ENCODE measurements around a stretch of chr6.

DNA sequence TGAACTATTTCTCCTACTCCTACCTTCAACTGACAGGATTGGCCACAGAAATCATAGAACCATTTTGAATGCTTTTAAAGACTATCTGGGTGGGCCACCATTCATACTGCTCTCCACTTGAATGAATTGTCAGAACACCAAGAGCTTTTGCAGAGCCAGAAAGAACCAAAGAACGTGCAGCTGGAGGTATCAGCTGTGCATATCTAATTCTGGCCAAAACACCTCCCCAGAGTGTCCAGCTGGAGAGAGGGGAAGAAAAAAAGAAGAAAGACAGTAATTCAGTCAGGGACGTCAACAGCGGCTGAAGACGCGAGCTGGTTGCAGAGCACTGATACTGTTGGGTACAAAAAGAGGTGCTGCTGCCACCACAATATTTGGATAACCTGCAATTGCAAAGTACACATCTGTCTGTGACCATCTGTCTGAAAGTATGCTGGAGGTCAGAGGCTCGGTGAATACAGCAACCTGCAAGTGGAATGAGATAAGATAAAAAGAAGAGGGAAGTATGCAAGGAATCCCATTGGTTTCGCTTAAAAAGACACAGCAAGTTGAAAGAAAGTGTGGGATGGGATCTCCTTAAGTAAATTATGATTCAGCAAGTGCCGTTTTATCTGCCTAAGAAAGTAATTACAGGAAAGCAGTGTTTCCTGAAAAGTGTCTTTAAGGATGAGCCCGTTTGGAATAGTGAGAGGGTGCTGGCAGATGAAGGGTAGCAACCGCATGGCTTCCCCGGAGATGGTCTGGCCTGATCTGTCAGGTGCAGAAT lies 190.0 kb upstream of the PRDM1 start:
- RRBS: no CpG with 5 or more reads among the region's 11 CpGs

- RRBS: no CpG with 5 or more reads among the region's 10 CpGs
These were observed 186.1 kb upstream of the PRDM1 start for GRCh38 chr6:105899973-105900565.

DNA sequence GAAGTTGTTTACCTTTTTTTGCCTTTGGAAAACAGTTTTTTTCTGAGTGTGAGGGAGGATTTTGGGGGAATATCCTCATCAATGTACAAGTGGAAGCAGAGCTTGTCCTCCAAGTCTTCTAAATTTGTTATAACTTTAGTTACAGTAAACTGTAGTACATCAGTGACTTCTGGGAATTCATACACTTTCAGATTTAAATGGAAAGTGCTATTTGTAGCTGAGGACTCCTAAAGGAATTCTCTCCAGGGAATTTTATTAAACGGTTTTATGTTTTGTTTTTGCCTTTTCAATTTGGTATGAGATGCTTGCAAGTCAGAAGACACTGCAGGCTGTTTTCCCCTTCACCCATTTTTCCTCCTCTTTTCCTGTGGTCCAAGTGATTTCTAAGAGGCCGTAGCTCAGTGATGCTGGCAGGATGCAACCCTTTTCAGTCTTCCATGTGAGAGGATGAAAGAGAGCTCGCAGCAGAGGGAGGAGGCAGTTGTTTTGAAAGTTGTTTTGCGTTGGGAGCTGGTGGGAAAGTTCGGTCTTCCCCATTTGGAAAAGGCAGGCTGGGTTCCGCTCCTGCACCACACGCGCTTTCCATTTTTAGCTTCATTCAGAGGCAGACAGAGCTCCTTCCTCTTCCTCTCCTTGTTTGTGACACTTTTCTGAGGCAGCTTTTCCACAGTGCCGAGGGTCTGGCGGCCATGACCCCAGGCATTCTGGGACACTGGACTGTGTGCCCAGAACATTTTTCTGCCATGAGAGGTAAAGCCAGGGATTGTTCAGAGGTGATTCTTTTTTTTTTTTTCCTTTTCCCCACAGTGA lies 1.2 kb downstream of the PRDM1 start:
- RRBS: no CpG with 5 or more reads among the region's 10 CpGs

- RRBS: no CpG with 5 or more reads among the region's 8 CpGs
These were observed 3.8 kb downstream of the PRDM1 start for GRCh38 chr6:106089641-106090591.

GRCh38 chr6:106100822-106101221 lies 14.7 kb downstream of the PRDM1 start:
- RRBS: no CpG with 5 or more reads among the region's 7 CpGs

DNA sequence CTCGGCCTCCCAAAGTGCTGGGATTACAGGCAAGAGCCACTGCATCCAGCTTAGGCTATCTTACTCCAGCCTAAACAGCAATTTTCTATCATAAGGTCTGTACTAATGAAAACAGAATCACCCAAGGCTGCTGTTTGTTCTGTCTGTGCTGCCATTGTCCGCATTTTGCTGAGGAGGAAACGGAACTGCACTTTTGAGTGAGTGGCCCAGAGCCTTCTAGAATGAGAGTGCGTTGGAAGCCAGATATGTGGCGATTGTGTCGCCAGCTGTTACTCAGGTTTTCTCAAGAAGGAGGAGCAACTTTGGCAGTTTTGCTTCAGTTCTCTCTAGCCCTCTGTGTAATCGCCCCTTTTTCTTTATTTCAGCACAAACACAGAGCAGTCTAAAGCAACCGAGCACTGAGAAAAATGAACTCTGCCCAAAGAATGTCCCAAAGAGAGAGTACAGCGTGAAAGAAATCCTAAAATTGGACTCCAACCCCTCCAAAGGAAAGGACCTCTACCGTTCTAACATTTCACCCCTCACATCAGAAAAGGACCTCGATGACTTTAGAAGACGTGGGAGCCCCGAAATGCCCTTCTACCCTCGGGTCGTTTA lies 18.4 kb downstream of the PRDM1 start:
- RRBS: no CpG with 5 or more reads among the region's 15 CpGs

DNA sequence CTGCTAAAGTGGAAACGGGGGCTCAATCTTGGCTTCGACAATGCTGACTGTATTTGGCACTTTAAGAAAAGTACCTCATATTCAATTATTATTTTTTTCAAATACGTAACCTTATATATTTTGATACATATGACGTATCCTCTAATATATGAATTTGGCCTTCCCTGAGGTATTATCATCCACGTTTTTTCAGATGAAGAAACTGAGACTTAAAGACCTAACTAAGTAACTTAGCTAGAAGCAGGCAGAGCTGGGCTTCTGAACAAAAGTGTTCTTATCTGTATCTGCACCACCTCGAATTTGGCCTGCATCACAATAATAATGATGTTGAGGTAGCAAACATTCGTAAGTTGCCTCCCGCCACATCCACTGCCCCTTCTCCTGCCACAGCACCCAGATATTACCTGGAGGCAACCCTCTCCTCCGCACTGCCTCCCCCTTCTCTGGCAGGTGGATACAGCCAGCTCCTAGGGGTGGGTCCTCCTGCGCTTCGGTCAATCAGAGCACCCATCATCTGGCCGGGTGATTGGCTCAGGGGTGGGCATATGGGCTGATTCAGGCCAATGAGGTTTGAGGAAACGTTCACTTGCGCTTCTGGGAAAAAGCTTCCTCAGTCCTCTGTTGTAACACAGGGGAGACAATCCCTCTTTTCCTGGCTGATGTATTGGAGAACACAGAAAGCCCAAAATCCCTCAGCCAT lies 81.8 kb downstream of the PRDM1 start:
- RRBS: no CpG with 5 or more reads among the region's 14 CpGs

- RRBS: no CpG with 5 or more reads among the region's 4 CpGs
These were observed 109.0 kb downstream of the PRDM1 start for GRCh38 chr6:106195057-106195608.

DNA sequence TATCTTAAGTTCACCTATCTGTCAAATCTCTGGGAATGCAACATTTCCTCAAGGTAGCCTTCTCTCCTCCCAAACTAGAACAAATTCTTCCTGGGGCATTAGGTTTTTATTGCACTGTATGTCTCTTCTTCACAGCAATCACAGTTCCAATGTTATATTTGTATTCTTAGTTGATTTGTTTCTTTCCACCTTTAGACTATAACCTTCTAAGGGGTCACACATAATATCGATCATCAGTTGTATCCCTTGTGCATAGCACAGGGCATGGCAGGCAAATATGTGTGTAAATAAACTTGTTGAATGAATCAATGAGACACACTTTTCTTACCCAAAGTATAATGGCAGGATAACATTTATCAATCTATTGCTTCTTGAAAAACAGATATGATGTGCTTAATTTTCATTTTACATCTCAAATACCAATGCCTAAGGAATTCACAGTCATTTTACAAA lies 81.0 kb downstream of the ATG5 start:
- RRBS: no CpG with 5 or more reads among the region's 1 CpG

- RRBS: 29% methylated on average over 5 of the region's 27 CpGs
These were observed 117.3 kb downstream of the RTN4IP1 start for GRCh38 chr6:106512040-106512383.

DNA sequence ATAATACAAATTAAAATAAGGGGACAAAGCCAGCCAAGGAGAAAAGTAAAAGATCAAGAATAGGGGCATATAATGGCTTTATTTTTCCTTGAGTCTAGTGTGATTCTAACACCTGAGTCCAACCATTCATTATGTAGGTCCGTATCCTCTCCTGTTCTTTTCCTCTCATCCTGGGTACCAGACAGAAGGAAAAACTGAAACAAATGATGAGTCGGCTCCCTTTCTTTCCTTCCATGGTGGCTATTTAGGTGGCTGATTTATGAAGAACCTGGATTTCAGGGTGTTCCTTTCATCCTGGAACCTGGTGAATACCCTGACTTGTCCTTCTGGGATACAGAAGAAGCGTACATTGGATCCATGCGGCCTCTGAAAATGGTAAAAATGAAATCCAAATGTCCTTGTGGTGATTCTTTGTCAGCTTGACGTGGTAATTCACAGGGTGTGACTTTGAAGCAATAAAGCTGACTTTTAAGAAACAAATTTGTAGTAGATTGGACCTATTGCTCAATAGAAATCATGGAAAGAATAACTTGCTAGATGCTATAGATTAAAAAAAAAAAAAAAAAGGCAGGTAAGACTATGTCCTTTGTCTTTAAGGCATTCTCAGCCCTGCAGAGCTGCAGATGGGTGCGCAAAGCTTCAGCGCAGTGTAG lies 90.0 kb downstream of the RTN4IP1 start:
- RRBS: no CpG with 5 or more reads among the region's 7 CpGs

DNA sequence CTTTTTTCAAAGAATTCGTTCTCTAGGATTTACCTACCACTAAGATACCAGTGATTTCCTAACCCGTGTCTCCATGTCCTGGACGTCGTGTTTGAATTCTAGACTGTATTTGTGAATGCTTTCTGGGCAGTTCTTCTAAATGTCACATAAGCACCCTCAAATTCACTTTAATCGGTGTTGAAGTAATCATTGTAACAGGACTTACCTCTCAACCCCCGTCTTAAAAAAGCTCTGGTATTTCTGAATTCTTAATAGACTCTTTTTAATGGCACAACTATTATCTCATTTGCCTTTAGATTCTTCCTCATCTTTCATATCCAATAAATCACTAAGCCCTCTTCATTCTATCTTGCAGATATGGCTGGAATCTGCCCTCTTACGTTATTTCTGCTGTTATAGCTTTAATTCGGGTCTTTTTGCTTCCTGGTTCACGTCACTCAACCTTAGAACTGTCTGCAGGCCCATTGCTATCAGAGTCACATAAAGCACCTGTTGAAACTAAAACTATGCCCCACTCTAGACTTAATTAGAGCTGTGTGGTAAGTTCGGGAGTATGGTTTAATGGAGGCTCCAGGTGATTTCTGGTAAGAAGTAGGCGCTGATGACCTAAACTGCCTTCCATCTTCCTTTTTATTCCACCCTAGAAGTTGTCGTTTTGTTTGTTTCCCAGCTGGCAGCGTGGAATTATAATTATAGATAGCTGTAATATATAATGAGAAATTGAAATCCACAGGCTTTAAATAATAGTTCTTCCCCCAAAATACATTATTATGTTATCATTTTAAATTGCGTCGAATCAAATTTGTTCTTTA lies 950 bp downstream of the QRSL1 start:
- RRBS: no CpG with 5 or more reads among the region's 15 CpGs

DNA sequence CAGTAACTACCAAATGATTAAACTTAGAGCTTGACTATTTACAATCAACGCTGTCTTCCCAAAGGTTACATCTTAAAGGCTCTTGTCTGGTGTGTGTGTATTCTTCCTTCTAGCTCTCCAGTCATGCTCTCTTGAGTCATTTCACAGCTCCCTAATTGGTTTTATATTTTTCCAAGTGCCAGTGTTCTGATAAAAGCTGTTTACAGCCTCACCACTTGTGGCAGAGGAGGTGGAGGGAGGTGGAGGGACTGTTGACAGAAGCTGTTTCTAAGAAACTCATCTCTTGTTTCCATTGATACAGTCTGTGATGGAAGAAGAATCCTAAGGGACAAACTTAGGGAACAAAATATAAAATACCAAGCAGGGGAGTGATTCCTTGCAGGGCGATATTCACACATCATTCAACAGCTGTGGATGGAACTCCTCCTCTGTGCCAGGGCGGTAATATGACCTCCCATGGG lies 64.0 kb downstream of the QRSL1 start:
- RRBS: no CpG with 5 or more reads among the region's 3 CpGs

DNA sequence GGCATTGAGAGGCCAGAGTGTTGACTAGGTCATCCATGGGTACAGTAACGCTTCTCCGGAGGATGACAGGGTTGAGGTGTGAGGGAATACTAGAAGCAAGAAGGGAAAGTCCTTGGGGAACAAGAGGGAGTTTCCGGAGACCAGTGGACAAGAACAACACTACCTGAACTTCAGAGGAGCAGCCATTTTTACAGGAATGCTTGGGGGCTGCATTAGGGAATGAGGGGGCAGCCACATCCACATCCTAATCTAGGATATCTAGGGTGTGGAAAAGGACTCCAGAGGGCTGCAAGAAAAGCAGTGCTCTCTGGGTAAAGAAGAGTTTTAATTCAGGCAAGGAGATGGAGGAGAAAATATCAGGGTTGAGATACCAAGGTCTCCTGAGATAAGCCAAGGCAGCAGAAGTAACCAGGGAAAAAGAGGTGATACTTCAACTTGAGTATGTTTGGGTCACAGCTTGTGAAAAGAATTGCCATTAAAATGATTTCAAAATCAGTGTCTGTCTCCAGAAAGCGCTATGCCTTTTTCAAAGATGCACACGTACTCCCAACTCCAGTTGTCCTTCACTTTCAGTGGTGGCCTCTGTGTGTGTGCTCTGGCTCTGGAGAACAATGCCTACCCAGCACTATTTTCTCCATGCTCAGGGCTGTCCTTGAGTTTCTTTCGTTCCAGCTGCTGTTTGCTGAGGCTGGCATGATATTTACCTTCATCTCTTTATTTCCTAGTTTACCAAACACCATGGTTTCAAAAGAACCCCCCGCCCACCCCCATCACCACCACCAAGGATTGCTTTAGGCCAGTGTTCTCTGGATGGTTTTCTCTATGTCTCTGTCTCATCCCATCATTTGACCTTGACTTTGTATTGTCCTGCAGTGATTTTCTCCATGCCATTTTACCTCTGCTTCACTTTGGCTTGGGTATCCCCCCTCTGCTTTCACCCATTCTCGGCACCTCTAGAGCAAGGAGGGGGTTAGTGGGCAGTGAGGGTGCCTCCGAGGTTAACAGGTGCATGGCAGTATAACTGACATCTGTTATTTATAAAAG lies 136.7 kb downstream of the QRSL1 start:
- RRBS: 43% methylated on average over 2 of the region's 9 CpGs

DNA sequence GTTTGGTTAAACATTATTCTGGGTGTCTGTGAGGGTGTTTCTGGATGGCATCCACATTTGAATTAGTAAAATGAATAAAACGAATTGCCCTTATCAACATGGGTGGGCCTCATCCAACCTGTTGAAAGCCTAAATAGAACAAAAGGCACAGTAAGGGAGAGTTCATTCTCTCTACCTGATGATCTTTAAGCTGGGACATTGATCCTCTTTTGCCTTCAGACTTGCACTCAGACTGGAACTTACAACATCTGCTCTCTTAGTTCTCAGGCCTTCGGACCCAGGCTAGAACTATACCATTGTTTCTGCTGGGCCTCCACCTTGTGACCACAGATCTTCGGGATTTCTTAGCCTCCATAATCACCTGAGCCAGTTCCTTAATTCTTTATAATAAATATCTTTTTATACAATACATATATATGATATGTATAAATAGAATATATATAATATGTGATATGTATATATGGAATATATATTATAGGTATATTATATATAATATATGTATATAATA lies 57.5 kb downstream of the CD24 start:
- RRBS: no CpG with 5 or more reads among the region's 3 CpGs

DNA sequence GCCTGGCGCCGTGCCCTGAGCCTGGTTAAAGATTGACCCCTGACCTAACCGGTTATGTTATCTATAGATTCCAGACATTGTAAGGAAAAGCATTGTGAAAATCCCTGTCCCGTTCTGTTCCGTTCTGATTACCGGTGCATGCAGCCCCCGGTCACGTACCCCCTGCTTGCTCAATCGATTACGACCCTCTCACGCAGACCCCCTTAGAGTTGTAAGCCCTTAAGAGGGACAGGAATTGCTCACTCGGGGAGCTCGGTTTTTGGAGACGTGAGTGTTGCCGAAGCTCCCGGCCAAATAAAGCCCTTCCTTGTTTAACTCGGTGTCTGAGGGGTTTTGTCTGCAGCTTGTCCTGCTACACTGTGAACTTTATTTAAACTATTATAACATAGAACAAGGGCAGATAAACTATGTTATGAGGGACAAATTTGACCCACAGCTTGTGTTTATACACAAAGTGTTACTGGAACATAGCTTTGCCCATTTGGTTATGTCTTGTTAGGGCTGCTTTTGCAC lies 49.6 kb downstream of the CD24 start:
- RRBS: no CpG with 5 or more reads among the region's 17 CpGs

DNA sequence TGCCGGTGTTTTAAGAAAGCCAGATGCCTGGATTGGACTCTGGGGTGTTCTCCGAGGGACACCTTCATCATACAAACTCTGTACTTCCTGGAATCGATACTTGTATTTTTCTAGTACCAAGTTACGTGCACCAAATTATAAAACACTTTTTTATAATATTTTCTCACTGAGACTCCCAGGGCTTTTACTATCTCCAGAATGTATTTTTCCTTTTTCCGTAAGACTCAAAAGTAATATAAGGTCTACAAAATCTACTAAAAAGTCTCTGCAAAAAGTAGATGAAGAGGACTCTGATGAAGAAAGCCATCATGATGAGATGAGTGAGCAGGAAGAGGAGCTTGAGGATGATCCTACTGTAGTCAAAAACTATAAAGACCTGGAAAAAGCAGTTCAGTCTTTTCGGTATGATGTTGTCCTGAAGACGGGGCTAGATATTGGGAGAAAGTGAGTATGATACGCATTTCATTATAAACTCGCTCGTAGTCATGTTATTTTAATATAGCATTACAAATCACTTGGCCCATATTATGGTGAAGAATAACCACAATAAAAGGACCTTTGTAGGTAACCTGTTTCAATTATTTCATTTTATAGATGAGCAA lies 11.9 kb downstream of the MTRES1 start:
- RRBS: no CpG with 5 or more reads among the region's 10 CpGs

DNA sequence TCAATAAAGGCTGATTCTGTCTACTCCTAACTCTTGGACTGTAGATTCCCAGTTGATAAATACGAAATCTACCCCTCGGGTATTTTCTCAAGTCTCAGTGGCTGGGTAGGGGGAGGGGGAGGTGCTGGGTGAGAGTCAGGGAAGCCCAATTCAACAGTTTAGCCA lies 703 bp upstream of the BEND3 start:
- RRBS: no CpG with 5 or more reads among the region's 2 CpGs

GRCh38 chr6:107189536-107189868 lies 74.2 kb upstream of the BEND3 start:
- RRBS: no CpG with 5 or more reads among the region's 3 CpGs

DNA sequence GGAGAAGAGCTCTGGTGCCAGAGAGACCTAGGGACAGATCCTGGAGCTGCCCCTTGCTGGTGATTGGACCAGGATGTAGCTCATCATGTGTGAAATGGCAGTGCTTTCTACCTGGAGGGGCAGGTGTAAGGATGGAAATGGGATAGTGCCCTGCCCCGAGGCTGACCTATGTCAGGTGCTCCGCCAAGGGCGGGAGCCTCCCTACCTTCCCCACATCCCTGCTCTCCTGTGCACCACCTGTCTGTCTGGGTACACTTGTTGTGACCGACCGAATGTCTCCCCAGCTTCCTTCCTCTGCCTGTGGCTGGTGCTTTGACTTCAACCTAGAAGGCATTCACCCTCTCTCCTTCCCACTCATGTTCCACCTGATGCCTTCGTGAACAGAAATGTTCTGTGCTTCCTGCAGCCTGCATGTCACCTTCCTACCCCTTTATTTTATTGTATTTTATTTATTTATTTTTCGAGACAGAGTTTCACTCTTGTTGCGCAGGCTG lies 114.8 kb downstream of the SCML4 start:
- RRBS: no CpG with 5 or more reads among the region's 8 CpGs